Right ventricle myocardium (tissue), 1 donor: ENCODE results near the genes SERTM1 and UFM1.

- PRO-cap, 2 experiments: no peak in any of the 2 experiments
Observed at GRCh38 chr13:33800248-33800720, 17.7 kb upstream of the RFC3 start.

DNA sequence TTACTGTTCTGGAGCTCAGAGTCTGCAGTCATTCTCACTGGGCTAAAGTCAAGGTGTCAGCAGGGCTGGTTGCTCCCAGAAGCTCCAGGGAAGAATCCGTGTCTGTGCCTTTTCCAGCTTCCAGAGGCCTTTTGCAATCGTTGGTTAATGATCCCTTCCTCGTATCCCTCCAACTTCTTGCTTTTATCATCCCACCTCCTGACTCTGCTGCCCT, 53.2 kb downstream of the RFC3 start:
- PRO-cap, 2 experiments: no peak in any of the 2 experiments

GRCh38 chr13:35349469-35350084, 126.9 kb downstream of the MAB21L1 start:
- PRO-cap, 2 experiments: peak in 2 of 2 experiments; most common plus-strand start chr13:35349956 (in 2); most common minus-strand start chr13:35349876 (in 1)

- PRO-cap, 2 experiments: peak in 2 of 2 experiments; most common plus-strand start chr13:35872608 (in 2)
Observed at GRCh38 chr13:35872343-35872830, 258.8 kb downstream of the DCLK1 start.

DNA sequence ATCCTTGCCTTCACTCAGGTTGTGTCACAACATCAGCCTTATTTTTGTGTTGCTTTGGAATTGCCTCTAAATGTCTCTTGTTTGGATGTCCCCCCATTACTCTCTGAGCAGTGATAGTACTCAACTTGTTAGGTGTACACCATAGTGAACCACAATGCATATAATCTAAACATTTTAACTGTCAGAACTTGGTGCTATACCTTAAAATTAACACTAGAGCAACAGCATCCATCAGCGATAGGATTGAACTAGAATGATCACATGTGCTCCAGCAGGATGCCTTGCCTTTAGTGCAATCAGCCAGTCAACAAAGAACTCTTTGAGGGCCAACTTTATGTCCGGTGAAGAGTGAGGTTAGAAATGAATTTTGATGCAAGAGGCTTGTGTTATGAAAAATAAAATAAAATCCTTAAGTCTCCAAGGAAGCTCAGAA, 61.5 kb downstream of the DCLK1 start:
- PRO-cap, 2 experiments: no peak in any of the 2 experiments

DNA sequence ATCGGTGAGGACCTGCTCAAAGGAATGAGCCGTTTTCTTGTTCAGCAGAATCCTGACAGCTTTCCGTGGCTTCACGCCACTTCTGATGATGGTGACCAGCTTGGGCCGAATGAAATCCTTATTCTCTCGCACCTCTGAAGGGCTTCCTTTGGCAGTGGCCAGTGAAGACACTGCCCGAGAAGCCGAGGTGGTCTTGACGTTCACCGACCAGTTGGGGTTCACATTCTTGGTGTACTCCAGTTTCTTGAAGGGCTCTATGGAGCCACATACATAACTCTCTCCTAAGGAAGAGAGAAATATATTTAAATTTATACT, 19.3 kb downstream of the DCLK1 start:
- PRO-cap, 2 experiments: no peak in any of the 2 experiments

DNA sequence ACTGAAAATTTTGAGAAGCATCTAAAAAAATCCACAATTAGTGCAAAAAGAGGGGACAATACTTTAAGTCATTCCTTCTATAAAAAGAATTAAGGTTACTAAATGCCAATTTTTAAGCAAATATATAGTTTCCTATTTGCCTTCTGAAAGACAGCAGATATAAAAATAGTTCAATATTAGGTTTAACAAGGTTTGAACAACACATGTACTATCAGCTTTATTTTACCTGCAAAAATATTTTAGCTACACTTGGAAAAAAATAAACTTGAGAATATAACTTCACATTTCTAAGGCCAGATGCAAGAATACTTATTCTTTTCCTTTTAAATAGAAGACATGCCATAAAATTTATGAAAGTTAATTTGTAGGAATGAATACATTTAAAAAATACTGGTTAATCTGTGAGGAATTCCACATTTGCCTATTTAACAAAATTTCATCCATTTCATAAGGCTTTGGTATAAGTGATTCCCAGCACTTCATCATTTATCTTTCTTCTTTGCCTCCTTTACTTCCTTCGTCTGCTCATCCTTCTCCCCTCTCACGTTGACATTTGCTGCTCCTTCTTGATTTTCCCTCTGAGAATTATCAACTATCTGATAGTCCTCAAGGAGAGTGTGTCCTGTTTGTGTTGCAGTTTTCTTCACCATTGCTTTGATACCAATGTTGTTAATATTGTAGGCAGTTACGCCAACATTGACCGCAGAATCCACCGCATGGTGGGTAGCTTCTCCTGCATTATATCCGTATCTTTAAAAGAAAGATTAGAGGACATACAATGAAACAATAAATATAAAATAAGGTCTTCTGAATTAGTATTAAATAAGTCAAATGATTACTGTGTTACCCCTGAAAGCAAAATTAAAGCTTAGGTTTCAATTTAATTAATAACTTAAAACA, 6.5 kb upstream of the CCDC169 start:
- PRO-cap, 2 experiments: no peak in any of the 2 experiments

GRCh38 chr13:36673465-36674378, at the start of gene SERTM1:
TSS of gene SERTM1 (plus strand) at chr13:36674020.
- PRO-cap, 2 experiments: peak in 2 of 2 experiments; most common plus-strand start chr13:36674053 (in 2)

DNA sequence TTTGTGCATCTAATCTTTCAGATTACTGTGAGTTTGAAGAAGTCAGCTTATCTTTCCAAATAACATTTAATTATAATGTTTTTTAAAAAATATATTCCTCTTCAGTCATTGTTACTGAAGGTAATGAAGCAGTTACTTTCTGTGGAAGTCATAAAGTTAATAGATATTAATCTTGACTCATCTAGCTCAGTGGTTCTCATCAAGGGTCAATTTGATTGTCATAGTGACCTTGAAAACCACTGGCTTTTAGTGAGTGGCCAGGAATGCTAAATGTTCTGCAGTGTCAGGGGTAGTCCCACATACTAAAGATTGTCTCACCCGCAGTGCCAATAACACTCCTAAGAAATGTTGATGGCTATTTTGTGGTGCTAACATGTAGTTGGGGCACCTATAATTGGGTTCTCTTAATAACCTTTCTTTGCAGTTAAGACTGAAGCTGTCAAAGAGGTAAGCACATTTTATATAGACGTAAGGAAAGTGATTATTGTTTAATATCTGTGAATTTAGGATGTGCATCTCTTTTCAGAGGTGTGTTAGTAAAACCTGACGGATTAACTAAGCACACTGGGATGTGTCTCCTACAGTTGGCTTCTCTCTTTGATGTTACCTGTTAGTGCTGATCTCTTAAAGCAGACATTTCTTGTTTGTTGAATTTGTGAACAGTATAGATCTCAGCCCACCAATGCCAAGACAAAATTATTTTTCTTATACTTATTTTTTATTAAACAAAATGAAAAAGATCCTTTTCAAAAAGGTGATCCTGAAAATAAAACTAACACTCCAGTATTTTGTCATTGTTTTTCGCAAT, 9.1 kb downstream of the RFXAP start:
- PRO-cap, 2 experiments: no peak in any of the 2 experiments

DNA sequence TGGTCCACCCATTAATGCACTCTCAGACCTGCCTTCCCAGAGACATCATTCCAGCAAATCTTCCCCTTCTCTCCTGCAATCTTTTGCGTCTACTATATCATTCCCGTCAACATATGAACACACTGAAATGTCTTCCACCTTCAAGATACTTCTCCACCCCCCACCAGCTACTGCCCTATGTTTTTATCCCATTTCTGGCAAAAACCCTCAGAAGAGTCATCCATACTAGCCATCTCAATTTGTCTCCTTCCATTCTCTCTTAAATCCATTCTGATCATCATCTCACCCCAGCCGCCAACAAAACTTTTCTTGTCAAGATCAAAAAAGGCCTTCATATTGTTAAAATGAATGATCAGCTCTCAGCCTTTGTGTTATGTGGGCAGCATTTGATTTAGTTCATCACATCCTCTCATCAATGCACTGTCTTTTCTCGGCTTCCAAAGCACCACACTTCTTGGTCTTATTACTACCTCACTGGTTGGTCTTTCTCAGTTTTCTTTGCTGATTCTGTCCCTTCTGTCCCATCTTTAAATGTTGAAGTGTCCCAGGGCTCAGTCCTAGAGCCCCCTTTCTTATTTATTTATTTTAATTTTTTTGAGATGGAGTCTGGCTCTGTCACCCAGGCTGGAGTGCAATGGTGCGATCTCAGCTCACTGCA, 30.9 kb downstream of the RFXAP start:
- PRO-cap, 2 experiments: no peak in any of the 2 experiments

- PRO-cap, 2 experiments: no peak in any of the 2 experiments
Observed at GRCh38 chr13:37144003-37144233, 38.5 kb upstream of the CSNK1A1L start.

DNA sequence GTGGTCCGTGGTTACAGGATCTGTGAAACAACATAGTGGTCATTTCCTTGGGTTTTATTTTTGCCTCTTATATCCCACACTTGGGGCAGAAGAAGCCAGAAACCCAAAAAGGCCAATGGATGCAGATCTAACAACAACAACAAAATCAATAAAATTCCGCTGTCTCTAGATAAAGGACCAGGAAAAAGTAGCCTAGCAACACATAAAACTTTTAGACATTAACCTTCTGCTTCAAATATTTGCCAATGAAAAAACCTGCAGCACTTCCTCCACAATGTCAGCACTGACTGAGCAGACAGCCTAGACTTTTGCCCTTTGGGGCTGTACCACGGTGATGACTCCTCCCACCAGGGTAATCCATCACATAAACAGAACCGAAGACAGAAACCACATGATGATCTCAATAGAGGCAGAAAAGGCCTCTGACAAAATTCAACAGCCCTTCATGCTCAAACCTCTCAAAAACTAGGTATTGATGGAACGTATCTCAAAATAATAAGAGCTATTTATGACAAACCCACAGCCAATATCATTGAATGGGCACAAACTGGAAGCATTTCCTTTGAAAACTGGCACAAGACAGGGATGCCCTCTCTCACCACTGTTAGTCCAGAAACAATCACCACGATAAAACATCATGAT, 30.2 kb upstream of the TRPC4 start:
- PRO-cap, 2 experiments: no peak in any of the 2 experiments

DNA sequence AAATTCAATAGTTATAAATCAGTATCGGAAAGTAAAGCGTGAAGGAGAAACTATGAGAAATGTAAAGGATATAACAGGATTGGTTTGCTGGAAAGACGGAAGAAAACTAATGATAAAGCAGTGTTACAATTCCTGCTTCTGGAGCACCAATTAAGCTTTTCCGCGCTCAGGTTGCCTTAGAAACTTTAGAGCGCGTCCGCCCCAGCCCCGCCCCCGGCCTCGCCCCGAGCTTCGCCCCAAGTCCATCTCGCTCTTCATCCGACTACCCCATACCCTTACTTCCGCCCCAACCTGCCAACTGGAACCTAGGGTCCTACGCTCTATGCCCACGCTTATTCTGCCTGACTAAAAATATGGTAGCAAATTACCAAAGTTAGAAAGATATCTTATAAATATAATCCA, 374 bp upstream of the UFM1 start:
- PRO-cap, 2 experiments: peak in 2 of 2 experiments; most common minus-strand start position 269 of the sequence (in 2)

DNA sequence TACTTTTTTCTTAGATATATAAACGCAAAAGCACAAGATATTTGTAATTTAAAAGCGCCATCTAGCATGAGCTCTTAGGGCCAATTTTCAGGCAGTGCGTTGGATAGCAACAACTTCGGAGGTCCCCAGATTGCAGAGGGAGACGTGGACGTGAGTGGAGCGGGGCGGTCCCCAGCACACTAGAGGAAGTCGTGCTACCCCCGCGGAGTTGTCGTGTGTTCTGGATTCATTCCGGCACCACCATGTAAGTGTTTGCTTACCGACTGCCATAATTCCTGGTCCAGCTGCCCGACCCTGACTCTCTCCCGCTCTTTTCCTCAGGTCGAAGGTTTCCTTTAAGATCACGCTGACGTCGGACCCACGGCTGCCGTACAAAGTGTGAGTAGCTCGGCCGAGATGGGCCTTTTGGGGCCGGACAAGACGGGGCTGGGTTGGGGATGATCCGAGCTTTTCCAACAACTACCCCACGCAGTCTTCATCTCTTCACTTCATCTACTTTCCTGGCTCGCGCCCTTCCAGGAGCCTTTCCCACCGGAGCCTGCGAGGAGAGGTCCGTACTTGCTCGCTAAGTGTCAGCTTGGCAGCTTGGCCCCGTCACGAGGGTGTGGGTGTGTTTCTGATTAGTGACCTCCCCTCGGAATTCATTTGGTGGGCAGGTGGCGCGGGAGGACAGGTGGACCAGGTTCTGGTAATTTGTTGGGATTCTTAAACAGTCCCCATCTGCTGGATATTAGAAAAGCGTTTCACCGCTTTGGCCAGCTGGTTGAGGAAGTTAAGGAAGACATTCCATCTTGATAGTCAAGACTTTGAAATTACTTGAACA, at the start of gene UFM1:
Gene UFM1 (plus strand): TSS at position 174 of the 823 bp plus-strand sequence.
- PRO-cap, 2 experiments: peak in 2 of 2 experiments; most common plus-strand start position 177 of the sequence (in 1); most common minus-strand start position 596 of the sequence (in 2)

DNA sequence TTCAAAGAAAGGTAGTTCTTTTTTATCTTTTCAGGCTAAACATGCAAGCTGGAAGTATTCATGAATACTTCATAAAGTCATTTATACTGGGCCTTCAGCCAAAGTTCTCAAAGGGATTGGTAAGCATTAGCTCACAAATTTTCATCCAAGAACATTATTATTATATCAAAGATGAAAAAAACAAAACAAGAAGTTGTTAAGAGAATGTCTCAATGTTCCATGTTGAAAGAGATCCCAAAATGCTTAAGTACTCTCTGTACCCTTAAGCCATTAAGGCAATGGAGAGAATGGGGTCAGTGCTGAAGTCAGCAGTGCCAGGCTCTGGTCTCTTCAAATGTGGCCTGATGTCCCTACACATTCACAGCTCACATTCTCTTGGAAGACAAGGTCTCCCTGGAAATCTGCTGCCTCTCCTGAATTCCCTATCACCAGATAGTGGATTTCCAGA, 171.9 kb downstream of the NHLRC3 start:
- PRO-cap, 2 experiments: no peak in any of the 2 experiments

DNA sequence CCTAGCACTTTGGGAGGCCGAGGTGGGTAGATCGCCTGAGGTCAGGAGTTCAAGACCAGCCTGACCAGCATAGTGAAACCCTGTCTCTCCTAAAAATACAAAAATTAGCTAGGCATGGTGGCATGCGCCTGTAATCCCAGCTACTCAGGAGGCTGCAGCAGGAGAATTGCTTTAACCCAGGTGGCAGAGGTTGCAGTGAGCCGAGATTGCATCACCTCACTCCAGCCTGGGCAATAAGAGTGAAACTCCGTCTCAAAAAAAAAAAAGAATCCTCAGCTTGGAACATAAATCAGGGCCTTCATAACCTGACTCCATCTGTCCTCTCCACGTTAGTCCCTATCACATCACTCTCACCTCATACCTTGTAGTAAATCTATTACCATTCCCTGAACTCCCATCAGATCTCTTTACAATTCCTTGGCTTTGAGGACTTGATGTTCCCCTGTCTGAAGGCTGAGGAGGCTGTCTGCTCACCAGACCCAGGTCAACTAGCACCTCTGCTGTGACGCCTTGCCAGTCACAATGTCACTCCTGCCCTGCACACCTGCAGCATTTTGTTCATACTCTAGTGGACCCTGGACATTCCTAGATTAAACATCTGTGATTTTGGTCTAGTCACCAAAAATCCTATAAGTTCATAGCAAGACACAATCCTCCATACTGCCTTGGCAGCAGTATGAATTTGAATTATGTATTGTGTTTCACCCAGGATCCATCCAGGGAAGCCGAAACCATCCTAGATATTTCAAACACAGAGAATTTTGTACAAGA, 15.9 kb downstream of the LHFPL6 start:
- PRO-cap, 2 experiments: no peak in any of the 2 experiments

DNA sequence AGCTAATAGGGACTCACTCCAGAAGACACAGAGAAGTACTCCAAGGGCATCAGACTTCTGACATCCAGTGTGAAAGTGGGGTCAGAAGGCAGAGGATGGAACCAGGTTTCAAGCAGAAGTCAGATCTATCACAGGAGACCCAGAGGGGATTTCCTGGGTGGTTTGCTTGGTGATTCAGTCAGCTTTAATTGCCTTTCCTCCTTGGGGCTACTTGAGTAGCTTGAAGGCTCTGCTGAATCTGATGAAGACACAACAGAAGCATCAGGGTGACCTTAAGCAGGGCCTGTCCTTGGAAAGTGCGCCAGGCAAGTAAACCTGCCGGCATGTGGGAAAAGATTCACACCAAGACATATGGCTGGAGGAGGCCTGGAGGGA, 300.6 kb downstream of the COG6 start:
- PRO-cap, 2 experiments: no peak in any of the 2 experiments

- PRO-cap, 2 experiments: peak in 1 of 2 experiments; most common plus-strand start chr13:40221989 (in 1)
Observed at GRCh38 chr13:40221093-40222329, 444.9 kb downstream of the FOXO1 start.

DNA sequence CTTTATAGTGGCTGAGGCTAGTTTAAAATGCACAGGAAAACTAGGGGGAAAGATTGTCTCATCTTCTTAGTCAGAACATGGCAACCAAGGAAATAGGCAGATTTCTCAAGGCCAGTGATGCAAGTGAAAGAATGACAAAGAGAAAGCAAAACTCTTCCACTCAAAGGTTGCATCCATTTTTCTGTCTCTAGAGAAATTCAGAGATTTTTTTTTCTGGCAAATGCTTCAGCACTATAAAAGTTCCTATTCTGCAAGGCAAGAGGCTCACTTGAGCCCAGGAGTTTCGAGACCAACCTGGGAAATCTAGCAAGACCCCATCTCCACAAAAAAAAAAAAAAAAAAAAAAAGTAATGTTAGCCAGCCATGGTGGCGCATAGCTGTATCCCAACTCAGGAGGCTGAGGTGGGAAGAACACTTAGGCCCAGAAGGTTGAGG, 414.7 kb downstream of the FOXO1 start:
- PRO-cap, 2 experiments: peak in 1 of 2 experiments; most common plus-strand start position 263 of the sequence (in 1)

- PRO-cap, 2 experiments: no peak in any of the 2 experiments
Observed at GRCh38 chr13:40271300-40271973, 395.0 kb downstream of the FOXO1 start.